Bronchial epithelial cell (primary cell): ENCODE data around the genes GALNT6 and TMDD1.

DNA sequence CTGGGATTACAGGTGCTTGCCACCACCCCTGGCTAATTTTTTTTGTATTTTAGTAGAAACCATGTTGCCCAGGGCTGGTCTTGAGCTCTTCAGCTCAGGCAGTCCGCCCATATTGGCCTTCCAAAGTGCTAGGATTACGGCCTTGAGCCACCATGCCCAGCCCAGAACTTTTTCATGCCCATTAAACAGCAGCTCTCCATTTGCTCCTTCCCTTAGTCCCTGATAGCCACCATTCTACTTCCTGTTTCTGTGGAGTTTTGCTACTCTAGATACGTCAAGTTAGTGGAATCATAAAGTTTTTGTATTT is 14.8 kb downstream of the ATF1 start:
- RRBS, 2 experiments, result no CpG with 5 or more reads among the region's 3 CpGs

DNA sequence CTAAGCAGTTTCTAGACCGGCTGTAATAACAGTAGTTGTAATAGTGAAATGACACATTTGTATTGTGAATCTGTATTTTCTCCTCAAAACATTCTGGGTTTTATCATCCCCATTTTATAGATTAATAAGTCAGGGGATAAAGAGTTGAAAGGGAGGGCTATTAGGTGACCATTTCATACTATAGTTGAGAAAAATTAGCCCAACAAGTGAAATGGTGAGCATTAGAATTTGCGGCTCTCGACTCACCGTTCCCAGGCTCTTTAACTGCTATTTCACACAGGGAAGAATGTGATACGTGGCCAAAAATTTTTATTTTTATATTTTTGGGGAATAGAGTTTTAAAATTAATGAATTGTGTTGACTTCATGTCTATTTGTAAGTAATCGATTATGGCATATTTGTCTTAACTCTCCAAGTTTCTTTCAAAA is 563 bp downstream of the TMPRSS12 start:
- RRBS, 2 experiments, result no CpG with 5 or more reads among the region's 6 CpGs

DNA sequence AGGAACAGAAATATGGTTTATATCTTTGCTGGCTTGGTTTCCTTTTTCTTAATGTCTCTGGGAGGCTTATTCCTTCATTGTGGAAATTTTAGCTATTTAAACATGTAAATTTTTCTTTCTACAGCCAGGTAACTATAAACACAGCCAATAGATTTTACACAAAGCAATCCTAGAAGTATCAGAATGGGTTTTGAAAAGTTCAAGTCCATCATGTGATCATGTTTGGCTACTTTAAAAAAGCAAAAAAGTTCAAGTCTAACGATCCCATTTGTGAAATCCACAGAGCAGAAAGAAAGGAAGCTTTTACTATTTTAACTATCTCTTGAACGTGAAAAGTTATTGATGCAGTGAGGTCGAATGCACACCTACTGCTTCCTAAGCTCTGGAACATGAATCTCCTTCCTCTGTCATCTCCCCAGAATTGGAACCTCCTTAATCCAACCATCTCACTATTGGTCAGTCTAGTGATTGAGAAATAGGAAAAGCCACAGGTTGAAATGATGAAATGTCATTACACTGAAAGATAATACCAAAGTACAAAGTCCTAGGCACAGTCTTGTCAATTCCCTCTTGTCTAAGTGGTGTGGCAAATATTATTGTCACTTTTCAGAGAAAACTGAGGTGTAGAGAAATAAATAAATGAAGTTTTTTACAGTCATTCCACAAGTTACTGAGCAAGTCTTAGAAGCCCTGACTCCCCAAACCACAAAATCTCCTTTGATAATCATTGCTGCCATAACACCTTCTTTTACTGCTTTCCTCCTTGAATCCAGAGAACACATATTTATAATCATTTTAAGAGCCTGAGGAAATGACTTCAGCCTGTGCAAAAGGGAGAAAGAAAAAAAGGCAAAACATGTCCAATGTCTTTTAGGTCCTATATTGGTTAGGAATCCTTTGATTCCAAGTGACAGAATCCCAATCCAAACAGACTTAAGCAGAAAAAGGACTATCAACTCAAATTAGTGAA is 8.0 kb downstream of the METTL7A start:
- RRBS, 2 experiments, result no CpG with 5 or more reads among the region's 3 CpGs

DNA sequence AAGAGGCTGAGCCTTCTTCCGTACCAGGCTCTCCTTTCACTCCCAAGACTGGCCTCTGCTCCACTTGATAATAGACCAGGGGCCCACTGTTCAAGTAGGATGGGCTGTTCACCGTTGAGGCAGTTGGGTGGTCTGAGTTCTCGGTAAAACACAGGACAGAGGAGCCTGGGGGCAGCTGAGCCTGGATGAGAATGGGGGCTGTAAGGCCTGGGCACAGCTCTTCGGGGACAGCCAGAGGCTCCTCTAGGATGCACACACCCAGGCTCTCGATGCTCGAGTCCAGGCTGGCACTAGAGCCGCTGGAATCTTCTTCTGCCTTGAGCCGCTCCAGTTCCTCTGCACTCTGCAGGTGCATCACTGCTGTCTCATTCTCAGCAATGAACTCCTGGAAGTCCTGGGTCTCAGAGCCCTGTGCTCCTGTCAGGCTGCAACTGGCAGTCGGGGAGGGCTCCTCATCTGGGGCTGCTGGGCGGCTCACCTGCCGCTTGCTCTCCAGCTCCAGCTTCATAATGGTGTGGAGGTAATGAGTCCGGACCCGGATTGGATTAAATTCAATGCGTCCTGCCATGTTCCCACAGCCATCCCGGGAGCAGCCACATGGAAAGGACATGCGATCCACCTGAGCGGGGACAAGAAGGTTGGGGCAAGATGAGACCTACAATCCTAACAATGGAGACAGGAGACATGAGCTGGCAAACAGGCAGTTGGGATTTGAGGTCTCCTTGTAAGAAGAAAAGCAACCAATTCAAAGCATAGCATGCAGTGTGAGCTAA is 16.1 kb downstream of the LETMD1 start:
- RRBS, 2 experiments, result no CpG with 5 or more reads among the region's 17 CpGs

GRCh38 chr12:51171896-51172598 is 888 bp downstream of the TFCP2 start:
- RRBS, 2 experiments, result no CpG with 5 or more reads among the region's 18 CpGs

DNA sequence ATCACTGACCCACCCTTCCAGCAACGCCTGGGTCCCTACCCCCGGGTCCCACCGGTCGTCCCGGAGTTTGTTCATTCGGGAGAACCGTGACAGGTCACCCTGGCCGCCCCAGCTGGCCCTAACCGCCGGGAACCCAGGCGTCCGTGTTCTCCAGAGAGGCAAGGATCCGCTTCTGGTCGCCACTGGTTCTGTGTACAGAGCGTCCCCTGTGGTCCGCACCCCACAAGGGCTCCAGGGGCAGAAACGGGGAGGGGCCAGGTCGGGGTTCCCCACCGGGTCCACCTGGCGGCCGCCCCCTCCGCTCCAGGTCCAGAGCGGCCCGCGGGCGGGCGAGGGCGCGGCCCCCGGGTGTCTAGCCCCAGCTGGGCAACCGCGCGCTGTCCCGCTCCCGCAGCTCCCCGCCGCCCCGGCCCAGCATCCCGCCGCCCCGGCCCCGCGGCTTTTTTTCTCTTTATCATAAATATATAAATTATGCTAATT is 755 bp downstream of the POU6F1 start:
- RRBS, 2 experiments, result 1 to 2% methylated on average over 26 of the region's 43 CpGs

- RRBS, 2 experiments, result no CpG with 5 or more reads among the region's 10 CpGs
Measured at GRCh38 chr12:51242781-51243852, 4.5 kb downstream of the DAZAP2 start.

DNA sequence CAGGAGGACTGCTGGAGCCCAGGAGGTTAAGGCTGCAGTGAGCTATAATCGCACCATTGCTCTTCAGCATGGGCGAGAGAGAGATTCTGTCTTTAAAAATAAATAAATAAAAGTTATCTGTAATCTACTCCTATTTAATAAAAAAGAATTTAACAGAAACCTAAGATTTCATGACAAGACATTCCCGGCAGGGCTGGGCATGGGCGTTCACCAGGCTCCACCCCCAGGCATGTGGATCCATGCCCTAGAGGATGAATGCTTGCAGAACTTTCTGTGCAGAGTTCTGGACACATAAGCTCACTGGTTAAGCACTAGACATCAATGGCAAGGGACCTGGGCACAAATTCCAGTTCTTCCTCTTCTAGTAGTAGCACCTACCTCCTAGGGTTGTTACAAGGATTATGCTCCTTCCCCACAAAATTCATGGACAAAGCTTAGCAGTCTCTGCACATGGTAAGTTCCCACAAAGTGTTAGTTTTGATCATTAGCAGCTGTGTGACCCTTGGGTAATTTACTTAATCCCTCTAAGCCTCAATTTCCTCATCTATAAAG is 10.0 kb downstream of the GALNT6 start:
- RRBS, 2 experiments, result no CpG with 5 or more reads among the region's 4 CpGs

- RRBS, 2 experiments, result under 1% methylated on average over 2 of the region's 30 CpGs
Measured at GRCh38 chr12:51390664-51391580, at the start of gene GALNT6. GALNT6 (minus strand) TSS chr12:51391406.

GRCh38 chr12:51454045-51455010 is 29.7 kb downstream of the SLC4A8 start:
- RRBS, 2 experiments, result no CpG with 5 or more reads among the region's 18 CpGs

- RRBS, 2 experiments, result 6% methylated on average over 63 to 68 of the region's 139 CpGs
Measured at GRCh38 chr12:51813868-51815264, at the start of gene TMDD1. TMDD1 (minus strand) TSS chr12:51814925.

- RRBS, 2 experiments, result no CpG with 5 or more reads among the region's 9 CpGs
Measured at GRCh38 chr12:51901278-51901729, 6.0 kb upstream of the ACVRL1 start.

GRCh38 chr12:51909953-51910500 is 2.7 kb downstream of the ACVRL1 start:
- RRBS, 2 experiments, result no CpG with 5 or more reads among the region's 5 CpGs

GRCh38 chr12:51913067-51913953 is 6.0 kb downstream of the ACVRL1 start:
- RRBS, 2 experiments, result 79 to 88% methylated on average over 3 of the region's 29 CpGs

GRCh38 chr12:51953221-51953585 is 1.7 kb downstream of the ACVR1B start:
- RRBS, 2 experiments, result no CpG with 5 or more reads among the region's 8 CpGs

DNA sequence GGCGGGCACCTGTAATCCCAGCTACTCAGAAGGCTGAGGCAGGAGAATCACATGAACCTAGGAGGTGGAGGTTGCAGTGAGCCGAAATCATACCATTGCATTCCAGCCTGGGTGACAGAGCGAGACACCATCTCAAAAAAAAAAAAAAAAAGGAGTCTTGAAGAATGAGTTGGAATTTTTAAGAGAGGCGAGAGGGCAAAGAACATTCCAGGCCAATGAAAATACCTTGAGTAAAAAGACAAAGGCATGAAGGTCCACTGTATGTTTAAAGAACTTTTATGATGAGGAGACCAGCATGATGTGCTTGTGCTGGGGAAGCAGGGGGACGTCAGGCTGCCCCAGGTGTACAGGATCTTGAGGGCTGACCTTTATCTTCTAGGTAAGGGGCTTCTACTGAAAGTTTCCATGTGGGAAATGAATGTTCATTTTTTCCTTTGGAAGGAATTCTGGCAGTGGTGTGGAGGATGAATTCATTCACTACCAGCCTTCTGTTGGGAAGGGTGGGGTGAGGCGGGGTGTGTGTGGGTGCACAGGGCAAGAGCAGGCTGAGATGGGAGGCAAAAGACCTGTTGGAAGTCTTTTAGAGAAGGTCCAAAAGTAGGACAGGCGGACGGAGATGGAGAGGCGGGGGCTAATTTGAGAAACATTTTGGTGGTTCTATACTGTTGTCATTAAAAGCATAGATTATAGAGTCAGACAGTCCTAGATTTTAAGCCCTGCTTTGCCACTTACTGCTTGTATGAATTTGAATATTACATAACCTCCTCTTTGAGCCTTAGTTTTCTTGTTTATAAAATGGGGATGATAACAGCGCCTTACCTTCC is 27.2 kb upstream of the TAMALIN start:
- RRBS, 2 experiments, result no CpG with 5 or more reads among the region's 10 CpGs

GRCh38 chr12:51995043-51995828 is 11.5 kb upstream of the TAMALIN start:
- RRBS, 2 experiments, result no CpG with 5 or more reads among the region's 9 CpGs

DNA sequence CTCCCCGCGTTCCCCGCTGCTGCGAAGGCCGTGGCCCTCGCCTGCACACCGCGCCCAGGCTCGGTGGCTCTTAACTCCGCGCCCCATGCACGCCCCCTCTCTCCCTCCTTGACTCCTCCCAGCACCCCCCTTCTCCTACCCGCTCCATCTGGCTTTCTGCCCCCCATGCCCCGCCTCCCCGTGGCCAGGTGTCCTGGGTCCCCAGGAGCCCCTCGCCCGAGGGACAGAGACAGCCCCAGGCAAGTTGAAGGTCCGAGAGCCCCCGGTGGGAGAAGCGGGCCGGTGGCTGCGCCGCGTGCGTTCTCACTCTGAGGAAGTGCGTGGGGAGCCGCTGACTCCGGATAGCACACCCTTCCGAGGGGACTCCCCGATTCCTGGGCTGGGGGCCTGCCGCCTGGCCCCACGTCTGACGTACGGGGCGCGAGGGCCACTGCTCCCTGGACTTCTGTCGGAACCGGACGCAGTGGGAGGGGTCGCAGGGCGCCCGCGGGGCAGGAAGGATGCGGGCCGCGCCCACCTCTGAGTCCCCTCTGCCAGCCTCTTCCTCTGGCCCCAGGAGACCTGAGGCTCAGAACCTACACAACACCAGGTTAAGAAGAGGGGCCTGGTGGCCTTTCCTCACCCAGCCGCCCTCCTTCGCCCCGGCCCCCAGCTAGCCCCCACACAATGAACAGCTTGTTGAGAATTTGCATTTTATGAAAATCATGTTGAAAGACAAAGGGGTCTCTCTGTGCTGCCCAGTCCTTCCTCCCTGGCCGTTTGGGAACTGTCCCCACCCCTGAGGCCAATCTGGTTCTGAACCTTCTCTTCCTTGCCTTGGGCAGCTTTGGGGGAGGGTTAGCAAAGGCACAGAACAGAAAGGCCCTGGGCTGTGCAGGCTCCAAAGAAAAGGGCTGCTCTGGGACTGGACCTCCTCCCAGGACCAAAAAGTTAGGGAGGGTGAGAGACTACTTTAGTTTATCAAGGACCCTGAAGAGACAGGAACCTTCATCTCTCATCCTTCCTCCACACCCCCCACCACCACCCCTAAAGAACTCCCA is 975 bp downstream of the TAMALIN start:
- RRBS, 2 experiments, result 6 to 9% methylated on average over 8 of the region's 50 CpGs

- RRBS, 2 experiments, result 58 to 77% methylated on average over 4 of the region's 28 CpGs
Measured at GRCh38 chr12:52043848-52044882, 7.1 kb upstream of the NR4A1 start.

DNA sequence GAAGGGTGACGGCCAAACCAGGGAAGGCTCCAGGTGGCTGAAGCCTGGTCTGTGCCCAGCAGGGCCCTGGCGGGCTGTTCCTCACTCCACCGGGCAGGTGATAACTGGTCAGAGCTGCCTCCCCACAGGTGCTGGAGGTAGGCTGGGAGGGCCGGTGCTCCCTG is 1.2 kb upstream of the NR4A1 start:
- RRBS, 2 experiments, result 7 to 8% methylated on average over 2 of the region's 4 CpGs